Metastatic Breast Carcinoma in the Ovary (tissue), 3 donors: ENCODE data around the gene SLF2.

DNA sequence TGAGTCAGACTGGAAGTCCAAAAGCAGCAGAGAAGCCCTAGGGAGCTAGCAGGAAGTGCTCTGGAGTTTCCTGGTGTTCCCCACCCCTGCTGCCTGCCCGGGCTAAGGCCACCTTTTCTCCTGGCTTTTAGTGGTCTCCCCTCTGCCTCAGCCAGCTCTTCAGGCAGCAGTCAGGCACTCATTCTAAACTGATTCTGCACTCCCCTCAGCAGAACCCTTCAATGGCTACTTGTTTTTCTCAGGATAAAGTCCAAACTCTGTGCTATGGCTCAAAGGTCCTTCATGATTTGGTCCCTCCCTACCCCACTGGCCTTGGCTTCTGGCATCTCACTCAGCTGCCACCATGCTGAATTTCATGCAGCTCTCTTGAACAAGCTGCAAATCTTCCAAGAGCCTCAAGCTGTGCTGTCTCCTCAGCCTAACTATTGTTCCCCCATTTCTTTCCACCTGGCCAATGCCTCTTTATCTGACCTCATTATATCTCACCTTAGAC, 28.9 kb upstream of the DNMBP start:
- PRO-cap, 3 experiments = no peak in any of the 3 experiments

DNA sequence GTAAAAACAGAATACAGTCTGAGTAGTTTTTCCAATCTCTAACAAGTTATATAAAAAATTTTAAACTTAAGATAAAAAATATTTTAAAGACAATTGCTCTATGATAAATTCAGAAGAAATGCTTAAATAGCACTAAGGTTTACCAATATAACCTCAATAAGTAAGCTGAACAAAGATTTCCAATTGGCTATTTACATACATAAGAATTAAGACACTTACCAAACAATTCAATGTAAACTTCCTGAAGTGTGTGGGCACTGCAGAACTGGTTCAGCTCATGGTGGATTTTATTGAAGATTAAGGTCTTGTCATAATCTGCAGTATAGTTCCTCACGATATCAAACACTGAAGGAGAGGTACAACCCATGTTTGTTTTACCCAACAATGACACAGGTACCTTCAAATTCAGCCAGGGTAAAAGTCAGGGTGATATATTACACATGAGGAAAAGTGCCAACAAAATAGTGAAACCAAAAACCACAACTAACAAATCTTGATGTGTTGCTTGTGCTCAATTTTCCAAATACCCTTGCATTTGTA, 10.0 kb downstream of the ERLIN1 start:
- PRO-cap, 3 experiments = no peak in any of the 3 experiments

DNA sequence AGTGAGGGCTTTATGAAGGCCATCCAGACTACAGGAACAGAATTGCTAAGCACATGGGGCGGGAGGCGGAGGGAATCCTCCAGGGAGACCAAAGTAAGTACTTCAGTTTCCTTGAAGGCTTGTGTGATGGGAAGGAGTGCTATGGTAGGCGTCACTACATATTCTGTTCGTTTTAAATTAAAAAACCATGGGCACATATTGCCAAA, 608 bp upstream of the ERLIN1 start:
- PRO-cap, 3 experiments = no peak in any of the 3 experiments

DNA sequence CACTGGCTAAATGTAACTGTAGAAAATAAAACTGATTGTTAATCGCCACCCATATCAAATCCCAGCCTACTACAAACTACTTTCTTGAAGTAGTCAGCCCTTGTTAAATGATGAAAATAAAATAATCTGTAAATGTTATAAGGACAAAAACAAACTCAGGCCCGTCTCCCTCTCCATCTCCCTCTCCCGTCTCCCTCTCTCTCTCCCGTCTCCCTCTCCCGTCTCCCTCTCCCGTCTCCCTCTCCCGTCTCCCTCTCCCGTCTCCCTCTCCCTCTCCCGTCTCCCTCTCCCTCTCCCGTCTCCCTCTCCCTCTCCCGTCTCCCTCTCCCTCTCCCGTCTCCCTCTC, 8.7 kb upstream of the CWF19L1 start:
- PRO-cap, 3 experiments = no peak in any of the 3 experiments

DNA sequence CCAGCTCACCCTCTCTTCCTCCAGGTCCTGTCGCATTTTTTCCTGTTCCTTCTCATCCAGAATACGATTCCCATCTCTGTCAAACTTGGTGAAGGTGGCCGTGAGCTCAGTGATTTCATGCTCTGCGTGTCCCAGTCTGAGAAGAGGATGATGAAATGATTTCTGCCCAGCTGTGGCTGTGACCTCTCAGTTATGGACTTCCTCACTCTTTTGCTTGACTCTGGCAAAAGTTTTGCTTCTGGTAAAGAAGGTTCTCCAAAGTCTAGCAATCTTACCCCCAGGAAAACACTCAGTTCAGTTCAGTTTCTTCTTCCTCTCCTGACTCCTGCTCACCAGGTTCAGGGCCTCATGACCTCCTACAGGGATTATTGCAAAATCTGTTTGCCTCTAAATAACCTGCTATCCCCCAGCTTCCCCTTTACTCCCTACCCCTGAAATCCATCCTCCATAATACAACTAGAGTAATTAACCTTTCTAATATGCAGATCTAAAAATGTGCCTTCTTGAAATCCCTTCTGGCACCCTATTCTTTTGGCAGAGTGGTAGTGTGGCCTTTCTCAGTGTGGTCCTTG, 4.9 kb upstream of the BLOC1S2 start:
- PRO-cap, 3 experiments = no peak in any of the 3 experiments

- PRO-cap, 3 experiments = no peak in any of the 3 experiments
Observed at GRCh38 chr10:100342167-100342885, 4.7 kb upstream of the SCD start.

GRCh38 chr10:100346269-100346761, 718 bp upstream of the SCD start:
- PRO-cap, 3 experiments = peak in 3 of 3 experiments; most common plus-strand start chr10:100346589 (in 3); most common minus-strand start chr10:100346521 (in 1)

DNA sequence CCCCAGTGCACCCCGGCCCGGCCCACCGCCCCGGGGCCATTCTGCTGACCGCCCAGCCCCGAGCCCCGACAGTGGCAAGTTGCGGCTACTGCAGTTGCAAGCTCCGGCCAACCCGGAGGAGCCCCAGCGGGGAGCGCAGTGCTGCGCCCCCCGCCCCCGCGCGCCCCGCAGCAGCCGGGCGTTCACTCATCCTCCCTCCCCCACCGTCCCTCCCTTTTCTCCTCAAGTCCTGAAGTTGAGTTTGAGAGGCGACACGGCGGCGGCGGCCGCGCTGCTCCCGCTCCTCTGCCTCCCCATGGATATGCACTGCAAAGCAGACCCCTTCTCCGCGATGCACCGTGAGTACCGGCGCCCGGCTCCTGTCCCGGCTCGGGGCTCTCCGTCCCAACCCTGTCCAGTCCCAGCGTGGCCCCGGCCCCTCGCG, 596 bp downstream of the PAX2 start:
- PRO-cap, 3 experiments = no peak in any of the 3 experiments

DNA sequence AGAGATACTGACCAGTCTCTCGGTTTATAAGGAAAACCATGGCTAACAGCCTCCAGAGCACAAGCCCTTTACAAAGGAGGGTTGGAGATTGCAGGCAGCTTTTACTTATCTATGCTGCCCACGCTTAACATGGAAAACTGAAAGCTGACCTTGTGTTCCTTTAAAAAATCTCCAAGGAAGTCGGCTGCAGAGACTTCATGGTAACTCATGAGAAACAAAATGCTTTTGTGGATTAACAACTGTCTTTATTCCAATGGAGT, 718 bp upstream of the SLF2 start:
- PRO-cap, 3 experiments = peak in 1 of 3 experiments; most common plus-strand start position 163 of the sequence (in 1)

GRCh38 chr10:100912824-100913717, at the start of gene SLF2:
SLF2 (plus strand) TSS chr10:100912963.
- PRO-cap, 3 experiments = peak in 3 of 3 experiments; most common plus-strand start chr10:100912963 (in 3); most common minus-strand start chr10:100913334 (in 2)

DNA sequence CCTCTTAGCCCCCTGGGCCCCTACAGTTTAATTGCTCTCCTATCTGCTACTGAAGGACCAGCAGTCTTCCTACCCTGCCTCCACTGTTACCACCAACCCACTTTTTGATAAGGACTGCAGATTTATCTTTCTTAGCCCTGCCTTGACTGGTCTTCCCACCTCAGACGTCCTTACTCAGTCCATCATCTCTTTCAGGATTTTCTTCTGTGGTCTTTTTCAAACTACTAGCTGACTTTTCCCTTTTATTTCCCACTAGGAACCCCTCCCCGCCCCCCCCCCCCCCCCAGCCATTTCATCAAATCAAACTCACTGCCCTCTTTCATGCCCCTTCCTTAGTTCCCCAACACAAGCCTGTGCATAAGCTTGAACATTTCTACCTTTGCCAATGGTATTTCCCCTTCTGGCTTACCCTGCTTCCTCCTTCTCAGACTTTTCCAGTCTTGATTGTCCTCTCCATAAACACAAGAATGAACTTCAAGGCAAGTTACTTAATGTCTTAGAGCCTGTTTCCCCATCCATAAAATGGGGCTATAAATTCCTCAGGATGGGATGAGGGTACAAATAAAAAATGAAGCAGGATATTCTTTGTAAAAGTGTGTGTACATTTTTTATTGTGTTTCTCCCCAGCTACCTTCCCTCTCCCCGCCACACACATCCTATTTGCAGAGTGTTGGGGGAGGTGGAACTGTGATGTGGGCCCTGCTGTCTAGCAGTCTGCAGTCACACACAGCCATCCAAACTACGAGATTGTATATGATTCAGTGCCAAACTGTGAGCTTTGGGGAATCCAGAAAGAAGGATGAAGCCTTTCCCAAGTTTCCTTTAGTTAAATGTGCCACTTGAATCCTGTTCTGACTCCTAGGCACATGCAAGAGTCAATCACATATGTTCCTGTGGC, 1.5 kb upstream of the SEMA4G start:
- PRO-cap, 3 experiments = no peak in any of the 3 experiments

GRCh38 chr10:100969737-100970469, 599 bp downstream of the SEMA4G start:
- PRO-cap, 3 experiments = no peak in any of the 3 experiments

DNA sequence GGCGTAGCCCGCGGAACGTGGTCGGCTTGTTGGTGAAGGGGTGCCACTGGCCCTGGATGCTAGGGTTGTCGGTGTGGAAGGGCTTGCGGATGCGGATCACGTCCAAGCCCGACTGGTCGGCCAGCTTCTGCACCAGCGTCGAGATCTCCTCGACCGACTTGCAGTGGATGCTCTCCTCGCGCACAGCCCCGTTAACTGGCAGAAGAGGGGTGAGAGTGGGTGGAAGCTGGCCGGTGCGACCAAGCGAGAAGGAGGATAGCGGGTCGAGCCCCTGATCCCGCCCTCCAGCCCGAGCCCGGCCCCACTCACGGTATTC, 558 bp downstream of the MRPL43 start:
- PRO-cap, 3 experiments = no peak in any of the 3 experiments

GRCh38 chr10:100997602-100997999, 2.0 kb upstream of the LZTS2 start:
- PRO-cap, 3 experiments = peak in 3 of 3 experiments; most common plus-strand start chr10:100997746 (in 2); most common minus-strand start chr10:100997823 (in 1)

DNA sequence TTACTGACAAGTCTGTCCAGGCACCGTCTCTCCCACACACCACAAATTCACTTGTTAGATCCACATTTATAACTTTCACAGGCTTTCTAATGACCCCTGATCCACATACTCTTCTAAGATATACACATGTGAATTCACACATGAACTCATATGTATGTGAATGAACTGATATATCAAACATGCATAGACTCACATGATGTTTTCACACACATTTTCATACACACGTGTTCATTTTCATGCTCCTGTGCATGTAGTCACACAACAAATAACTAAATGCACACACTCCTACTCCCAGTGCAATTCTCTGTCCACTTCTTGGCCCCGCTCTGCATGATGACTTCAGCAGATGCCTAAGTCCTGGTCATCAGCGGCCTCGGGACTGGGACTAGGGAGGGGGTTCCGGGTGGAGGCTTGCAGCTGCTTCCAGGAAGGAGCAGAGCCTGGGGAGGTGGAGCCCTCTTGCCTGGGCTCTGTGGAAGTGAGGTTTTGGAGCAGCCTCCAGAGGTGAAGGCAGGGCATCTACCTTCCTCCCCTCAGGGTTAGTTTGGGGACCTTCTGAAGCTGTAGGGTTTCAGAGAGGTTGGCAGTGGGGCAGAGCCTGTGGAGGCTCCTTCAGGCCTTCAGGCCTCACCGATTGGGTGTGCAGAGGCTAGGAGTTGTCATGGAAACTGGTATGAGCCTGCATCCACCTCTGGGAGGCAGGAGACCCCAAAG, 1.7 kb downstream of the LZTS2 start:
- PRO-cap, 3 experiments = peak in 3 of 3 experiments; most common minus-strand start position 387 of the sequence (in 2)

DNA sequence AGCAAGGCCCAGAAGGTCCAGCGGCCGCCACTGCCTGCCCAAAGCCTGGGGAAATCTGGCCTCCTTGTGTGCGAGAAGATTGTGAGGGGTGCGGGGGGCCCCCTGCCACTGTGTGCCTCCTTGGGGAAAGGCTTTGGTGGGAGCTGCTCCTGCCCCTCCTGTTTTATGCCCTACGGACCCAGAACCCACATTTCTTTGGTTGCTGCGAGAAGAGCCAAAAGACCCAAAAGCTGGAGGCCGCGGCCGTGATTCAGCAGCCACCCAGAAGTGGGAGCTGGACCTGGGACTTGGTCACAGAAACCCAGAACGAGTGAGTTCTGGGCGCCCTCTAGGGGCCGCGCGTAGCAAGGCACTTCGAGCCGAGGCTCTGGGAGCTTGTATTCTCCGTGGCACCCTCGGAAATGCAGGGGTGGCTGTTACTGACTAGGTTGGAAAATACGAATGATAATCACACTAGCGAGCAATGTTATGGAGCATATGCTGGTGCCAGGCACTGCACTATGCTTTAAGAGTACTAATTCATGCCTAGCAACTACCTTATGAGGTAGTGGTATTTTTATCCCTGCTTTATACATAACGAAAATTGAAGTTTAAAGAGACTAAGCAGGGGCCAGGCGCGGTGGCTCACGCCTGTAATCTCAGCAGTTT, 11.1 kb downstream of the TLX1 start:
- PRO-cap, 3 experiments = no peak in any of the 3 experiments

DNA sequence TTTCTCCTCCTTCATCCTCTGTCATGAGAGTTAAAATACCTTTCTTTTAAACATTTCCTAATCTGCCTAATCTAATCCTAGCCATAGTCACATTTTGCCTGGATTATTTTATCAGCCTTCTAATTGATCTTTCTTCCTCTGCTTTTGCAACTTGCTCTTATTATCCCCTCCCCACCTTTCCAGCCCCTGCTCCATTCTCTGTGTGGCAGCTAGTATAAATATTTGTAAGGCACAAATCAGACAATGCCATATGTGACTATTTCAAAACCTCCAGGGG, 77.3 kb downstream of the POLL start:
- PRO-cap, 3 experiments = no peak in any of the 3 experiments

- PRO-cap, 3 experiments = no peak in any of the 3 experiments
Observed at GRCh38 chr10:101536043-101536427, 52.0 kb downstream of the POLL start.

GRCh38 chr10:101815550-101816229, 2.6 kb downstream of the OGA start:
- PRO-cap, 3 experiments = no peak in any of the 3 experiments

DNA sequence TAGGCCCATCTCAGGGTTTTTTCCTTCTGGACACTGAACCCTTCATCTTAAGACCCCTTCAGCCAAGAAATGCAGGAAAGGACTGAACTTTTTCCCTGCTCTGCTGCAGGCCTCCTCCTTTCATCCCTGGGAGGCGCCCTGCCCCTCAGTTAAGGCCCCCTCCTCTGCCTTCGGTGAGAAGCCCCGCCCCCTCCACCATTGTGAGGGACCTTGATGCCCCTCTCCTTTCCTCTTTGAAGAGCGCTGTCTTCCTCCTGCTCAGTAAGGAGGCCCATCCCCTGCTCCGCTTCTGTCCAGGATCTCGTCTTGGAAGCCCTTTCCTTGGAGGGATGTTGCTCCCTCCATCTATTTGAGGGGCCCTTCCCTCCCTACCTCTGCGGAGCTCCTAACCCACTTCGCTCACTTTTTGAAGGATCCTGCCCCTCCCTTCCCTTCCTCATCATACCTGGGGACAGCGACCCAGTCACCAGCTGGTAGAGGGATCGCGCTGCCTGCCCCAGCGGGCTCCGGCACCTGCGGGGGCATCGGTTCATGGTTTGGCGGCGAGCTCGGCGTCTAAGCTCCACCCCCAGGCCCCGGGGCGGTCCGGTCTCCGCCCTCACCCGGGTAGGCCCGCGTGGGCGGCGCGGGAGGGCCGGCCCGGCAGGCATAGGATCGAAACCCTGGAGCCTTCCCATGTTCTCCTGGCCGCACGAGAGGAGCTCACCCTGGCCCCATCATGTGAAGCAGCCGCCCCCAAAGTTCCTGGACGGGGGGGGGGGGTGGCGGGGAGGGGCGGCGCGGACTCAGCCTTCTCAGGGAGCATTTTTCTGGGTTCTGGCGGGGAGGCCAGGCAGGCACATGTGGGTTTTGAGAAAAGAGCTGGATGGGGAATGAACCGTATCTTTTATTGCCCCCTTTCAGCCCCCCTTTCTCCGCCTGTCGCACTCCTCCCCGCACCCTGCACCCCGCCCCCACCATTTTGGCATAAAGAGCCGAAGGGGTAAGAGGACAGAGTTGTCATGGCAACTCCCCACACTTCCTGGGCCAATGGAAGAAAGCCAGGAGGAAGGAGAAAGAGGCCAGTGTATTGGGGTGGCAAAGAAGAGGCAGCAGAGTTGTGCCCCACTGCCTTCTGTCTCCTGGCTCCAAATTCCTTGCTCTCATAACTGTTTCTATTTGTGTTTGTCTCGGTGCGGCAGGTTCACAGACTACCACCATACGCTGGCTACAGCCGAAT, 3.9 kb downstream of the KCNIP2 start:
- PRO-cap, 3 experiments = peak in 1 of 3 experiments; most common plus-strand start position 617 of the sequence (in 1); most common minus-strand start position 538 of the sequence (in 1)